Measurements from ENCODE around the genes MAN2B2 and MRFAP1.

DNA sequence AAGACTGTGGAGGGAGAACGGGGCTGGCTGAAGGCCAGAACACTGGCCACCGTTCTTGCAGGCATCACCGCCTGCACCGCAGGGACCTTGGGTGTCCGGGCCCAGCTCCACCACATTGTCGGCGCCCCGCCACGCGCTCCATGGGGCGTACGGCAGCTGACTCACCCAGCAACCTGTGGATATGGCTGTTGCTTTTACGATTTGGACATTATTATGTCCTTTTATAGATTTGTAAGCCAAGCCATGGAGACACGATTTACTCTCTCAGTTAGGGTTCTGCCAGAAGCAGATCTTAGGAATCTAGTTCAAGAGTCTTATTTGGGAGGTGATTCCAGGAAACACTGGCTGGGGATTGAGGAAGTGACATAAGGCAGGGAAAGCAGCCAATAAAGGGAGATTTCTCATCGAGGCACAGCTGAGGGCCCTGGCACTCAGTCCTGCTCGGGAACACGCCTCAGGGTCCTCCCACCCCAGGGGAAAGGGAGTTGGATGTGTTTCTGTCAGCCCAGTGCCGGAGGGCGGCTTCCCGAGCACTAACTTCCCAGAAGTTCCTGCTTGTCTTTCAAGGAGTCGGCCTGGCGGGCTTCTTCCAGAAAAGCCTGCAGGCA lies 53.0 kb downstream of the CRMP1 start:
- PRO-cap, 7 experiments: no peak in any of the 7 experiments

DNA sequence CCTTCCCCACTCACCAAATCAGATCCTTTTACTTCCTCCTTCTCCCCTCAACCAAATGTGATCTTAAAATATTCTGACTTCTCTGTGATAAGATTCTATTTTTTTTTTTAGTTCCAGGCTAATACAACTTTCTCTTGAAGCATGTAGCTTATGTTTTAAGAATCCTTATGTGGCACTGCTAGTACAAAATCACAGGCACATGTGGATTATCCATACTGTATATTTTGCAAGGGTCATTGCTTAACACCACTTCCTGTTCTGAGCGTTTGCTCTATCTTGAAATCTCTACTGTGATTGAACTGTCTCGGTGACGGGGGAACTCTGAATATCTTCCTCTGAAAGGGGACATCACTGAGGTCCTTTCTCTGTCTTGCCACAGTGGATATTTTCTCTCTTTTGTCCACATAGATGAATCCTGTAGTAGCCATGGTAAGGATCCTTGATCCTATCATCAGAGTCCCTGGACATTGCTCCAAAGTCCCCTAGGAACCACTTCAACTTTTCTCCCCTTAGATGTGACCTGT lies 2.1 kb upstream of the WFS1 start:
- PRO-cap, 7 experiments: no peak in any of the 7 experiments

DNA sequence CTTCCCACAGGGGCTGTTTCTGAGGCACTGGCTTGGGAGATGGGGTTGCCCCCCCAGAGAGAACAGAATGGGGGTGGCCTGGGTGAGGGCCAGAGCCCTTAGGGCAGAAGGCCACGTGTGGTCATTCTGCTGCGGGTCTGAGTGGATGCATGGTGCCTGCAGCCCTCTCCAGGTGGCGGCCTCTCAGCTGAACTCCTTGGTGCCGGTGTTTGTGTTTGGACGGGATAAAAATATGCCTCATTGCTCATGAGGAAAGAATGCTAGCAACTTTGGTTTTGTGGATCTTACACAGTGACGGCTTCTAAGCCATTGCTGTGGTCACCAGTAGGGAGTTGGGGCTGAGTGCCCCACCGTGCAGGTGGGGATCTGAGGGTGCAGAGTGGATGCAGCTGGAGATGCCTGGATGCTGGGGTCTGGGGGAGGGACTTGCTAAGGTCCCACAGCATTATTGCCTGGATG lies 3.5 kb downstream of the WFS1 start:
- PRO-cap, 7 experiments: no peak in any of the 7 experiments

DNA sequence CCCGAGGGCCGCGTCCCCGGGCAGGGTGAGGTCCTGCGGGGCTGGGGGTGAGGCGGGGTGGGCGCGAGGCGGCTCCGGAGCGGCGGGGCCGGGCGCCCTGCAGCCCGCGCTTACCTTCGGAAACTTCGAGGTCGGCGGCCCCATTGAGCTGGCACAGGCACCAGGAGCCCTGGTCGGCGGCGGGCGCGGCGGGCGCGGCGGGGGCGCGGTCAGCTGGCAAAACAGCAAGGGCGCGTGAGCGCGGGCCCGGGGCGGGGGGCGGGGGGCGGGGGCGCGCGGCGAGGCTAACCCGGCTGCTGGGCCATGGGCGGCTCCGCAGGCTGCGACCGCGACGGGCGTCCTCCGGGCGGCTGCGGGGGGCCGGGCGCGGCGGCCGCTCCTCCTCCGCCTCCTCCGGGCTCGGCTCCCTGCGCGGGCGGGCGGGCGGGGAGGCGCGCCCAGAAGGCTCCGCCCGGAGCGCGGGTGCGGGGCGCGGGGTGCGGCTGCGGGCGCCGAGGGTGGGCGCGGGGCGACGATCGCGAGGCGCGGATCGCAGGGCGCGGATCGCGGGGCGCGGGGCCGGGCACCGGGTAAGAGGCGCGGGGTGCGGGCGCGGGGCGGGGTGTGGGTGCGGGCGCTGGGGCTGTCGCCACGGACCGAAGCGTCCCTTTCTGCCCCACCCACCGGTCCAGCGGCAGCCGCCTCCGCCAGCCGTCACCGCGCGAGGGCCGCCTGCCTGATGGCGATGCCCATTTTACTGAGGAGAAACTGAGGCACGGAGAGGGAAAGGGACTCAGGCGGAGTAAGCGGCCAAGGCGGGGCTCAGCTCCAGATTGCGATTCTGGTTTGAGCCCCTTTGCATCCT lies 11.3 kb upstream of the MAN2B2 start:
- PRO-cap, 7 experiments: no peak in any of the 7 experiments

- PRO-cap, 7 experiments: peak in 7 of 7 experiments; most common plus-strand start chr4:6575202 (in 3); most common minus-strand start chr4:6575063 (in 7)
These were observed at the start of gene MAN2B2 for GRCh38 chr4:6574328-6575816. TSS of gene MAN2B2 (plus strand) at chr4:6575189.

DNA sequence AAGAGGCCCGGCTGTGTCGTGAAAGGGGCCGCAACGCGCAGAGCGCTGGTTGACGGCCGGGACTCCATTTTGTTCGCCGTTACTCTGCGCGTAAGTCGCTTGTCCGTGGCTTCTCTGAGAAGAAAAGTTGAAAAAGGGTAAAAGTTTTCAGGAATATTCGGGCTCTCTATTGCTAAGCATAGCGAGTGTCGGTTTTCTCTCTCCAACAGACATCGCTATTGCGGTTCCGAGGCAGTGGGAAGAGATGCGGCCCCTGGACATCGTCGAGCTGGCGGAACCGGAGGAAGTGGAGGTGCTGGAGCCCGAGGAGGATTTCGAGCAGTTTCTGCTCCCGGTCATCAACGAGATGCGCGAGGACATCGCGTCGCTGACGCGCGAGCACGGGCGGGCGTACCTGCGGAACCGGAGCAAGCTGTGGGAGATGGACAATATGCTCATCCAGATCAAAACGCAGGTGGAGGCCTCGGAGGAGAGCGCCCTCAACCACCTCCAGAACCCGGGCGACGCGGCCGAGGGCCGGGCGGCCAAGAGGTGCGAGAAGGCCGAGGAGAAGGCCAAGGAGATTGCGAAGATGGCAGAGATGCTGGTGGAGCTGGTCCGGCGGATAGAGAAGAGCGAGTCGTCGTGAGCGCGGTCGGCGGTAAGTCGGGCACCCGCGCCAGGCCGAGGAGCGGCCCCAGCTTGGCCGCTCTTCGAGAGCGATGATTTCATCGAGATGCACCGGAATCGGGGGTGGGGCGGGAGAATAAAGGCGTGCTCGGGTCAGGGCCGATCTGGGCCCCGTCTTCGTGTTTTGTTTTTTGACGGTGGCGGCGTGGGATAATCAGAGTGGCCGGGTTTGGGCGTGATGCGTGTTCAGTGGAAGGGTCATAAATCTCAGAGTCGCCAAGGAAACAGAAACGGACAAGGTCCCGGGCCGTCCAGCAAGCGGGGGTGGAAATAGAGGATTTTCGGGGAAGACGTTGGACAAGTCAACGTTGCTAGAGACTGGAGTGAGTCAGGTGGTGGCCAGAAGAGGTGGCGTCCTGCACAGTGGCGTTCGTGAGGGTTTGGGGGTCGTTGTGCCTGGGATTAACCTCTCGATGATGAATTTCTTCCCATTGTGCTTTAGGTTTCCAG lies at the start of gene MRFAP1:
MRFAP1 (plus strand) TSS at position 67 of the 1,119 bp plus-strand sequence.
- PRO-cap, 7 experiments: peak in 7 of 7 experiments; most common plus-strand start position 68 of the sequence (in 7); most common minus-strand start position 683 of the sequence (in 7)

GRCh38 chr4:6779422-6780230 lies 2.9 kb upstream of the KIAA0232 start:
- PRO-cap, 7 experiments: peak in 1 of 7 experiments; most common minus-strand start chr4:6779726 (in 1)

GRCh38 chr4:6855494-6856016 lies 54.1 kb upstream of the TBC1D14 start:
- PRO-cap, 7 experiments: peak in 2 of 7 experiments; most common plus-strand start chr4:6855813 (in 1); most common minus-strand start chr4:6855771 (in 2)

GRCh38 chr4:6860803-6861792 lies 48.5 kb upstream of the TBC1D14 start:
- PRO-cap, 7 experiments: no peak in any of the 7 experiments

DNA sequence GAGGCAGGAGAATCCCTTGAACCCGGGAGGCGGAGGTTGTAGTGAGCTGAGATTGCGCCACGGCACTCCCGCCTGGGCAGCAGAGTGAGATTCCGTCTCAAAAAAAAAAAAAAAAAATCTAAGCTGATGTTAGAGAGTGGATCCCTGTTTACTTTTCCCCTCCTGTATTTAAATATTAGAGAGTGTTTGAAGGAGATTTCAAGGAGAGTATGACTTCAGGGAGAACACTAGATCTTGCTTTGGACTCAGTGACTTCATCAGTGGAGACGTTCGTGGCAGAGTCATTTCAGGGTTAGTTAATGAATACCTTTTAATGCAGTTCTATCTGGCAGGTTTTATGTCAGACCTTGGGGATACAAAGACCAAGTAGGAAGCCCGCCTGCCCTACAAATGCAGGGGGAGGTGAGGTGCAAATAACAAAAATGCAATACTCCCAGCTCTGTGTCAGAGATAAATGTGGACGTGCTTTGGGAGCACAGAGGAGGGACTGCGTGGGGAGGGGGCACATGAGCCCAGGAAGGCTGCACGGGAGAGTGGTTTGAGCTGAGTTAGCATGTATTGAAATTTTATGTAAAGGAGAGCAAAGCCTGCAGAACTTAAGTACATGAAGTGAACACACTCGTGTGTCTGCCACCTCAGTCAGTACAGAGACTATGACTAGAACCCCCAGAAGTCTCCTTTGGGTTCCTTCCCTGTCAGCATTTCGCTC lies 38.1 kb downstream of the TBC1D14 start:
- PRO-cap, 7 experiments: no peak in any of the 7 experiments

GRCh38 chr4:6998903-6999735 lies 43.7 kb downstream of the CCDC96 start:
- PRO-cap, 7 experiments: peak in 2 of 7 experiments; most common plus-strand start chr4:6999496 (in 2)

GRCh38 chr4:7030348-7031164 lies 12.2 kb downstream of the CCDC96 start:
- PRO-cap, 7 experiments: no peak in any of the 7 experiments

DNA sequence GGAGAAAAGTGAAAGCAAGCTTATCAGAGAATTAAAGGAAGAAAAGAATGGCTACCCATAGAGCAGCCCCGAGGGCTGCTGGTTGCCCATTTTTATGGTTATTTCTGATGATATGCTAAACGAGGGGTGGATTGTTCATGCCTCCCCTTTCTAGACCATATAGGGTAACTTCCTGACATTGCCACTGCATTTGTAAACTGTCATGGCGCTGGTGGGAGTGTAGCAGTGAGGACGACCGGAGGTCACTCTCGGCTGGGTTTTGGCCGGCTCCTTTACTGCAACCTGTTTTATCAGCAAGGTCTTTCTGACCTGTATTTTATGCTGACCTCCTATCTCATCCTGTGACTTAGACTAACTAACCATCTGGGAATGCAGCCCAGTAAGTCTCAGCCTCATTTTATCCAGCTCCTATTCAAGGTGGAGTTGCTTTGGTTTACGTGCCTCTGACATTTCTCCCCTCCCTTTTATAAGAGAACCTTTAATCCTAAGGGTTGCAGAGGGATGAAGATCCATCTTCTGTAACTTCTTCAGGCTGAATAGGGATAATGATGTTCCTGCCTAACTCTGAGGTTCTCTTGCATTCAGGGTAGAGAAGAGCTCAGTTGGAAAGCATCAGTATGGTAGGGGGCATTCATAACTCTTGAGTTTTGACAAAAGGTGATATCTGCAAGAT lies 16.8 kb upstream of the GRPEL1 start:
- PRO-cap, 7 experiments: no peak in any of the 7 experiments

GRCh38 chr4:7132386-7132834 lies 59.9 kb upstream of the SORCS2 start:
- PRO-cap, 7 experiments: no peak in any of the 7 experiments

- PRO-cap, 7 experiments: no peak in any of the 7 experiments
These were observed 58.0 kb downstream of the SORCS2 start for GRCh38 chr4:7250127-7250998.

DNA sequence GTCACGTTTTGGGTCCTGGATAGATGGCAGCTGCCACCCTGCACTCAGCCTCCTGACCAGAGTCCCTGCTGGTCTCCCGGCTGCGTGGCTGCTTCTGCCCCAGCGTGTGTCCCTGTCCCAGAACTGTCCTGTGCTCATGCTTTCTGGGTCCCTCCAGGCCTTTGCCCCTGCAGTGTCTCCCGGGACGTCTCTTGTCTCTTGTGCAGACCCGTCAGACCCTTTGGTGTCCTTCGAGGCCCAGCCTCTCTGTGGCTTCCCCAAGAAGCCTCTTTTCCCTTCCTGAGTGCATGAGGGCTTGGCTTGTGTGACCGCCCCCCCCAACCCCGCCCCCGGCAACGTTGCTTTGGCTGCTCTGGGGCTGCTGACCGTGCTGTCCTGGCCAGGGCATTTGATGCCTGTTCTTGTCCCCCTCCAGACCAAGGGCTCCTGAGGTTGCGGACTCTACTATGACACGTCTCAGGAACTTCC lies 107.2 kb downstream of the PSAPL1 start:
- PRO-cap, 7 experiments: no peak in any of the 7 experiments

GRCh38 chr4:7677823-7678459 lies 243.2 kb upstream of the PSAPL1 start:
- PRO-cap, 7 experiments: no peak in any of the 7 experiments

- PRO-cap, 7 experiments: no peak in any of the 7 experiments
These were observed 121.5 kb downstream of the AFAP1 start for GRCh38 chr4:7818018-7818668.

DNA sequence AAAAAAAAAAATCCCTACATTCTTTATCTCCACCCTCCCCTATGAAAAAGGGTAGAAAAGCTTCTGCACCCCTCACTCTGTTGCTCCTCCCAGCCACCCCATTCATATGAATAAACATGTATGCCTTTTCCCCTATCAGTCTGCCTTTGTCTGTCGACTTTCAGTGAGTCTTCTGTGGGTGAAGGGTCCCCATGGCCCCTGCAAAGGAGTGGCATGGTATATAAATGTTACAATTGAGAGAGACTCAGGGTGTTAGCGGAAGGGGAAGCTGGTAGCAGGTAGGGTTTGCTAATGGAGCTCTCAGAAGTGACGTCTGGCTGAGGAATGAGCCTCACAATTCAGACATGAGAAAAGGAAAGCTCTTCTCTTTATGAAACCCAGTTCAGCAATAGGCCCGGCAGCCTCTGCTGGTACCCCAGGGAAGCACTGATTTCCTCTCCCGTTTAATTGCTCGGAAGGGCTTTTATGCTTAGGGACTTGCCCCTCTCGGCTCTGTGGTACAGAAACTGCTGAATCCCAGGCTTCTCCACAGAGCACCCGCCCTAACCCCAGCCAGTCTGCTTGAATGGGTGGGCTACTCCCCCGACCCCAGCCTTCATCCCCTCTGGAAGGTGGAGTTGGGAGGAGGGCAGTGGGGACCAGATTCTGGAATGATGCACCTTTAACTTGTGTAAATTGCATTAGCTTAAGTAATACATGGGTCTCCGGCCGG lies 19.4 kb upstream of the AFAP1 start:
- PRO-cap, 7 experiments: no peak in any of the 7 experiments

GRCh38 chr4:7968534-7968854 lies 28.8 kb upstream of the AFAP1 start:
- PRO-cap, 7 experiments: no peak in any of the 7 experiments